ENCODE measurements around a stretch of chr14.

- RAMPAGE, long total RNA: no peak
- RRBS: no CpG with 5 or more reads among the region's 14 CpGs
Measured at GRCh38 chr14:105577216-105578084, 51.1 kb downstream of the TMEM121 start.

- RAMPAGE, long total RNA: no peak
- RRBS: no CpG with 5 or more reads among the region's 37 CpGs
Measured at GRCh38 chr14:105698849-105699651, 172.7 kb downstream of the TMEM121 start.

DNA sequence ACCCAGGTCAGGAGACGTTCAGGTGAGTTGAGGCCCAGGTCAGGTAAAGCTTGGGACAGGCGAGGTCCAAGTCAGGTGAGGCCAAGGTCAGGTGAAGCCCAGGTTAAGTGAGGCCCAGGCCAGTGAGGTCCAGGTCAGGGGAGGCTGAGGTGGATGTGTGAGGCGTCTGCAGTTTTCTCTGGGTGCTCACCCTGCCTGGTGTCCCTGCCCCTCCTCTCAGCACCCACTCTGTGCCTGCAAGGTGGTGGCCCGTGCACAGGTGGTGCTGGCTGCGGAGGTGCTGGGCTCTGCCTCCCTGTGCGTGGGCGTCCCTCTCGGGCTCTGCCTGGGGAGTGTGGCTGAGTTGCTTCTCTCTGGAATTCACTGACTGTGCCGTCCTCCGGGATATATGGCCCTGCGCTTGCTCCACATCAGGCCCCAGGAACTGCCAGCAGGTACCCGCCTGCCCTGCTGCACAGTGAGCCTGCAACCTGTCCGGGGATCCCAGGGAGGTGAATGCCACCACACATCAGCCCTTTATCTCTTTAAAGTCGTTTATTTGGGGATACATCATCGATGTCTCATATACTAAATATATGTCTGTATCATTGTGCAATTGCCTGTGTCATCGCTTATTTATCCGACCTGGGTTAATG, 379.1 kb downstream of the TMEM121 start:
- RAMPAGE, long total RNA: no peak
- RRBS: 97% methylated on average over 2 of the region's 17 CpGs

DNA sequence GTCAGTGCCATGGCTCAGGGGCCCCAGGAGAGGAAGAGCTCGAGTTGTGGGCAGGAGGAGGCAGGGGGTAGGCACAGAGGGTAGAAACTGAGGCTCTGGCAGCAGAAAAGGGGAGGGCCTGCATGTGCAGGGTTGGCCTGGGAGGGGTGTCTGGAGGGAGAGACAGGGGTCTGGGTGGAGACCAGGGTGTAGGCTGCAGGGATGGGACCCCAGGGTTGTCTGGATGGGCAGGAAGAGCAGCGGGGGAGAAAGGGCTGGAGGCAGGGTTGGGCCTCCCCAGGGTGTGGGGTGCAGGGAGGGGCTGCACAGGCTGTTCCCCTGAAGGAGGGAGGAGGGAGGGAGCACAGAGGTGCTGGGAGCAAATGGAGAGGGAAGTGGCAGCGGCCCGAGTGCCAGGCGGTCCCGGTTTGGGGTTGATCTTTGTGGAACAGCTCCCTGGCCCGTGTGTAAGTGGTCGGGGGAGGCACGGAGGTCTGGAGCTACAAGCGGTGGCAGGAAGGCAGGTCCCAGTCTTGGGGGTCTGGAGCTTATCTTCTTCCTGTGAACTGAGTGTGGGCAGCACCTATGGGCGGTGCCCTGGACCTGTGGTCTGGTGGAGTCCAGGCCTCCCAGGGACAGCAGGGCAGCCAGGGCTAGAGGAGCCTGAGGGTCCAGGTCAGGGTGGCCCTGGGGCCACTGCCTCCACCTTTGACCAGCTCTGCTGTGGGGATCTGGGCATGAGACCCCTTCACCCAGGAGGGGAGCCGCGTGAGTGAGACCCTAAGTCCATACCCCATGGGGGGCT, 391.6 kb downstream of the TMEM121 start:
- RAMPAGE, long total RNA: no peak
- RRBS: no CpG with 5 or more reads among the region's 13 CpGs

DNA sequence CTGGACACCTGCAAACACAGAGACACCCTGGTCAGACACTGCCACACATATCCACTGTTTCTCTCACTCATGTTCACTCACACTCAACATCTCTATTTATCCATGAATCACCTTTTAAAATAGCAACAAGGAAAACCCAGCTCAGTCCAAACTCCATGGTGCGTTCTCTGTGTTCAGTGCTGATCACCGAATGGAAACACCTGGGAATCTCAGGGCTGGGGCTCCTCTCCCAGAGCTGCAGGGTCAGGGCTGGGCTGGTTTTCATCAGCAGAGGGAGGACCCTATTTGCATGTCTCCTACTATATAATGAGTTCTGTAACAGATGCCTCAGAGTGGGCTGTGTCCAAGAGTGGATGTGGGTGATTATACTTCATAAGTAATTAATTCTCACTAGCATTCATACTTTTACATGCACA, 944.2 kb downstream of the TMEM121 start:
- RAMPAGE, long total RNA: no peak
- RRBS: no CpG with 5 or more reads among the region's 2 CpGs

GRCh38 chr14:106557290-106557795, 1031.0 kb downstream of the TMEM121 start:
- RAMPAGE, long total RNA: no peak
- RRBS: no CpG with 5 or more reads among the region's 3 CpGs

DNA sequence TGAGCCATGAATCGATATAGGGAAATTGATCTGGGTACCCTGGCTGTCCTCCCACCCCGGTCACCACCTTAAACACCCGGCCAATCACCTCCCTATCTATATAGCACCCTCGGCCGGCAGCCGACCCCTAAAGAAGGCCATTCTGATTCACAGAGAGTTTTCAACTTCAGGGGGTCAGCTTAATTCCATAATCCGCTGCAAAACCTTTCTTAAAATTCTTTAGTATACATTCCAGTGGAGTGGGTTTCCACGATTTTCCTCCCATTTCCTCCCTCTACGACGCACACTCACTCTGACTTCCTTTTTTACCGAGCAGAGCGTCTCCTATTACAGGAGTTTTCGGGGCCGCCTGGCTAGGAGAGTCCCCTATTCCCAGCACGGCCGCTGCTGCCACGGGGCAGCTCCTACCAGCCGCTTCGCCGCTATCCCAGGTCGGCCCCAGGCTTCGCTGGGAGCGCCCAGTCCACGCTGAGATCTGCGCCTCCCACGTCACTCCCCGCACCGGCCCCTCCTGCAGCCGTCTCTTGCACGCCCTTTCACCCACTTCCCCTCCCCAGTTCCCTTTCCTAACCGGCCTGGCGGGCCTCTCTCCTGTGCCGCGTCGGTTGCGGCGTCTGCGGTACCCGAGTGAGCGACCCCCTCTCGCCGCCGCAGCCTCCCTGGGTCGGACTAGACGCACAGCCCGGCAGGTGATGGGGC, 1318.1 kb downstream of the TMEM121 start:
- RAMPAGE, long total RNA: no peak
- RRBS: 21% methylated on average over 4 of the region's 46 CpGs